PFSK-1 (cell line): ENCODE measurements around the gene DLD.

GRCh38 chr7:106178749-106179159 lies 66.6 kb upstream of the SYPL1 start:
- RRBS, result no CpG with 5 or more reads among the region's 2 CpGs

- RRBS, result no CpG with 5 or more reads among the region's 8 CpGs
Observed at GRCh38 chr7:106259668-106259928, 25.2 kb downstream of the NAMPT start.

- RRBS, result no CpG with 5 or more reads among the region's 8 CpGs
Observed at GRCh38 chr7:106424628-106425891, 140.3 kb upstream of the NAMPT start.

DNA sequence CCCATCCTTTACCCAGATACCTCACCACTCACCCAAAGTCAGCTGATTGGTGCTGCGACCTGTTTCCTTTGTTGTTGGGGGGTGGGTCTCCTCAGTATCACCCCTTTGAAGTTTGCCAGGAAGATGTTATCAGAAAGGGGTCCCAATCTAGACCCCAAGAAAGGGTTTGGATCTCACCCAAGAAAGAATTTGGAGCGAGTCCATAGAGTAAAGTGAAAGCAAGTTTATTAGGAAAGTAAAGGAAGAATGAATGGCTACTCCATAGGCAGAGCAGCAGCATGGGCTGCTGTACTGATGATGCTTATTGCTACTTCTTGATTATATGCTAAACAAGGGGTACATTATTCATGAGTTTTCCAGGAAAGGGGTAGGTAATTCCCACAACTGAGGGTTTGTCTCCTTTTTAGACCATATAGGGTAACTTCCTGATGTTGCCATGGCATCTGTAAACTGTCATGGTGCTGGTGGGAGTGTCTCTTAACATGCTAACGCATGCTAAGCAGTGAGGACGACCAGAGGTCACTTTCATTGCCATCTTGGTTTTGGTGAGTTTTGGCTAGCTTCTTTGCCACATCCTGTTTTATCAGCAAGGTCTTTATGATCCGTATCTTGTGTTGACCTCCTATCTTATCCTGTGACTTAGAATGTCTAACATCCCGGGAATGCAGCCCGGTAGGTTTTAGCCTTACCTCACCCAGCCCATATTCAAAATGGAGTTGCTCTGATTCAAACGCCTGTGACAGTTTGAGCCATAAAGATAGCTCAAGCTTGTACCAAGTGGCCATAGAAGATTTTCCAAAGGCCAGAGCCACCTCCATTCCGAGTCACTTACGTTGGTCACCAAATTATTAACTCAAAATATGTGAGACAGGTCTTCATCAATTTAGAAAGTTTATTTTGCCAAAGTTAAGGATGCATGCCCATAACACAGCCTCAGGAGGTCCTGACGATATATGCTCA lies 175.9 kb upstream of the NAMPT start:
- RRBS, result no CpG with 5 or more reads among the region's 11 CpGs

DNA sequence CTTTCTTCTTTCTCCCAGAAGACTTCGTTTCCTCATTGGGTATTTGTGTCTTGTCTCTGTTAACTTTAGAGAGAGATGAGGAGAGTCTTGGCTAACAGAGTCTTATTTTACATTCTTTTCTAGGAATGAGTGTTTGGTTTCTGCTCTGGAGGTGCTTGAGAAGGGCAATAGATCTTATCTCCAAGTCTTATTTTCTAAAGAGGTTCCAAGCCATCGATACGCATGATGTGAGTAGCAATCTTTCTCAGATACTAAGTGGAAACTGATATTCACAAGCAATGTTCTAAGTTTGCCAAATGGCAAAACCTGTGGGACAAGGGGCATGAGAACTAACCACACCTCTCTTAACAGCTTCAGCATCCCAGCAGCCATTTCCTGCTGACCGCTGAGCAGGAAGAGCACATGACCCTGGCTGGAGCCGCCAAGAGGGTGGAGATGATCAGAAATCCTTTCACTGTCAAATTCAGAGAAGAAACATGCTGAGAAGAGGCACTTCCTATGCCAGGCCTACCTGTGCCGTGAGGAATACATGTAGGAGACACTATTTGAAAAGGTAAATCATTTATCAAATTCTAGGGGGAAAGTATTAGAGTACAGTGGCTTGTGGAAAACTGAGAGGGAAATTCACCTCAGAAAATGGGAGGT lies 35.2 kb downstream of the CCDC71L start:
- RRBS, result no CpG with 5 or more reads among the region's 6 CpGs

GRCh38 chr7:106867423-106867748 lies 2.3 kb downstream of the PIK3CG start:
- RRBS, result no CpG with 5 or more reads among the region's 19 CpGs

DNA sequence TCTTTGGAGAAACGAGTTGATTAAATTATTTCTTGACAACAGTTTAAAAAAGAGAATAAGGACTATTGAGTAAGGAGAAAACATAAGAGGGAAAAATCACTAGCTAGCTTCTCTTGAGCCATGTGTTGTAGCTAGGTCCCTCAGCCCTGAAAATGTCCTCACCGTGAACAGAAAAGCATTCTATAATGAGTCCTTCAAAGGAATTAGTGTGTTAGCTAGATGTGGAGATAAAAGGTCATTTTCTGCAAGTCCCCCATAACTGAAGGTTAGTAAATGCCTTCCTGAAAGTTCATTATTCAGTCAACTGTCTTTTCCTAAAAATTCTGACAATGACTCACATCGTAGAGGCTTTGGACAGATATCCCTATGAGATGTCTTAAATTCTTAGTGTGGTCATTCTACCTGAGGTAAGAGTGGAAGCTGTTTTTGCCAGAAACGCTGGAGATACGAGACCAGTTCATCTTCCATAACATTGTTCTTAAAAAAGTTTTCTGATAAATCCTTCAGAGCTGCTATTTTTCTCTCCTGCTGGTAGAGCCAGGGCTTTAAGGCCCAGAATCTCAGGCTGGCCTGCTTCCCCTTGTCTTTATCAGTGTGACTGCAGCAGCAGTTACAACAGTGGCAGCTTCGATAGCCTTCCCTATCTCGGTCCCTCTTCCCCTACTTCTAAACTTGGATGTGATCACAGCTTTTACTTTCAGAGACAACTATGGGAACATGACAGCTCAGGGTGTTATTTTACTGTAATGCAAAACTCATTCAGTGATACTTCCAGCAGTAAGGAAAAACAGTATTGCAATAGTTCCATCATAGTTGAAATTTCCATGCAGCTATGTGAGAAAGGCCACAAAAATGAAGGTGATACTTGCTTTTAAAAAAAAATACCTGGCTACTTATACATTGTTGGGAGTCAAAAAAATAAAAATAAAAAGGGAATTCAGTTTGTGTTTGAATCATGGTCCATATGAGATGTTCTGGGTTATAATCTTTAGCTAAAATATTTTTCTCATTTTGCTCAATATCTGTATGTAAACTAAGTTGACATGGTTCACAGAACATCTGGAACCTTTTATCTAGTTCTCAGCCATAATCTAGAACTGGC lies 37.2 kb upstream of the PRKAR2B start:
- RRBS, result no CpG with 5 or more reads among the region's 7 CpGs

- RRBS, result no CpG with 5 or more reads among the region's 11 CpGs
Observed at GRCh38 chr7:107156921-107157604, 11.7 kb upstream of the HBP1 start.

- RRBS, result under 1% methylated on average over 5 of the region's 13 CpGs
Observed at GRCh38 chr7:107579633-107579934, 462 bp upstream of the BCAP29 start.

- RRBS, result under 1% methylated on average over 16 of the region's 62 CpGs
Observed at GRCh38 chr7:107890763-107891959, at the start of gene DLD. Gene DLD (plus strand): TSS chr7:107891183.

DNA sequence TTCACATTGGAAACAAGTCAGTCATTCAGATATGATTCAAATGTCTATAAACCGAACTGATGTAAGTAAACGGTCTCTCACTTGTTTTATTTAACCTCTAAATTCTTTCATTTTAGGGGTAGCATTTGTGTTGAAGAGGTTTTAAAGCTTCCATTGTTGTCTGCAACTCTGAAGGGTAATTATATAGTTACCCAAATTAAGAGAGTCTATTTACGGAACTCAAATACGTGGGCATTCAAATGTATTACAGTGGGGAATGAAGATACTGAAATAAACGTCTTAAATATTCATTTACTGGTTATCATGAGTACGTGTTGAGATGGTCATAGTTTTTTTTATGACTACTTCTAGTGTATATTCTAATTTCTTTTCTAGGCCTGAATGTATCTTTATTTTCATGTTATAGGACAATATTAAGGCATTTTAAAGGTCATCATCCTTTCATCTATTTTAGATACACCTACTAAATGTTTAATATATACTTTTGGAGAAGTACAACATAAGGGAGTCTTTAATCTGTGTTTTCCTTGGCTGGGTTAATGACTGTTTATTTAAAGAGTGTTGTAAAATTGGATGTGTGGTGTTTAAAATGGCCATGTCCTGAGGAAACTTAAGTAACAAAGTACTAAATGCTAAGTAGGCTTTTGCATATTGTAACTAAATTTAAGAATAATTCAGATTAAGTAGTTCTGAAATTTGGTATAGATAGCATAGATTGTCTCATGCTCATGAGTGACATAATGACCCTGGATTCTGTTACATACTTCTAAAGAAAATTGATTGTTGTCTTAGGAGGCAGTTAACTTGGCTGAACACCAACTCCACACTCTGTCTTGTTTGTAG lies 28.9 kb downstream of the DLD start:
- RRBS, result no CpG with 5 or more reads among the region's 6 CpGs

DNA sequence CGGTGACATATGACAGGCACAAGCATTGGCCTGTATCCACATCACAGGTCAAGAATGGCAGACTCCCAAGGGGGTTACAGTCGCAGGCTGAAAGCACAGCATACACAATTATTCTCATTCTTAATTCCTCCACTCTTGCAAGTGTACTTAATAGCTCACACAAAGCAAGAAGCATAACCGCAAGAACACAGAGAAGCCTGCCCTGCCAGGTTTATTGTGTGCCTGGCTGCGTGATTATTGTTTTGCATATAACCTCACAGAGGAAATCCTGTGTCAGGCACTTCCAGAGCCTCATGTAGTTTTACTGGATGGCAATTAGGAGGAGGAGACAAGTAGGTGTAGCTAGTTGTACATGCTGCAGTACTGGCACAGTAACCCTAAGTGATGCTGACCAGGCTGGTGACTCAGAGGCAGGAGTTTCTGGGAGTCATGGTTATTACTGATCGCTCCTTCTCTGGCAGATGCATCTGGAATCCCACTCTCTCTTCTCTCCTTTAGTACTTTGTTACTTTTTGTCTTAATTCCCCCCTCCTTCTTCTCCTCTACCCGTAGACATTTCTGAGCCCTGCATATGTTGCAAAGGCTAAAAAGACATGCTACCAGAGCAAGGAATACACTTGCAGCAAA lies 34.8 kb downstream of the LAMB4 start:
- RRBS, result no CpG with 5 or more reads among the region's 6 CpGs

DNA sequence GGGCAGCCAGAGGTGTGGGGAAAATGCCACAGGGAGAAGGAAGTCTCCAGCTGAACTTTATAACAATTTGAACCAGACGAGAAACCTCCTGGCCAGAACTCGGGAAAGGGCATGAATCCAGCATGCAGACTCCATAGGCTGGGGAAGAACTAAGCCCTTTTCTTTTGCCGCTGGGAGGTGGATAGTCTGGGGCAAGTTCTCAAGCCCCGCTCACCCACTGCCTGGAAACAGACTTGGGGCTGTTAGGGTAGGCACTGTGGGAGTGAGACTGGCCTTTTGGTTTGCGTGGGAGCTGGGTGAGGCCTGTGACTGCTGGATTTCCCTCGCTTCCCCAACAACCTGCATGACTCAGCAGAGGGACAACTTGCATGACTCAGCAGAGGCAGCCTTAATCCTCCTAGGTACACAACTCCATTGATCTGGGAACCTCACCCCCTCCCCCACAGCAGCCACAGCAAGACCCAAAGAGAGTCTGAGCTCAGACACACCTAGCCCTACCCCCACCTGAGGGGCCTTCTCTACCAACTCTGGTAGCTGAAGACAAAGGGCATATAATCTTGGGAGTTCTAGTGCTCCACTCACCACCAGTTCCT lies 81.2 kb upstream of the LAMB4 start:
- RRBS, result no CpG with 5 or more reads among the region's 6 CpGs

DNA sequence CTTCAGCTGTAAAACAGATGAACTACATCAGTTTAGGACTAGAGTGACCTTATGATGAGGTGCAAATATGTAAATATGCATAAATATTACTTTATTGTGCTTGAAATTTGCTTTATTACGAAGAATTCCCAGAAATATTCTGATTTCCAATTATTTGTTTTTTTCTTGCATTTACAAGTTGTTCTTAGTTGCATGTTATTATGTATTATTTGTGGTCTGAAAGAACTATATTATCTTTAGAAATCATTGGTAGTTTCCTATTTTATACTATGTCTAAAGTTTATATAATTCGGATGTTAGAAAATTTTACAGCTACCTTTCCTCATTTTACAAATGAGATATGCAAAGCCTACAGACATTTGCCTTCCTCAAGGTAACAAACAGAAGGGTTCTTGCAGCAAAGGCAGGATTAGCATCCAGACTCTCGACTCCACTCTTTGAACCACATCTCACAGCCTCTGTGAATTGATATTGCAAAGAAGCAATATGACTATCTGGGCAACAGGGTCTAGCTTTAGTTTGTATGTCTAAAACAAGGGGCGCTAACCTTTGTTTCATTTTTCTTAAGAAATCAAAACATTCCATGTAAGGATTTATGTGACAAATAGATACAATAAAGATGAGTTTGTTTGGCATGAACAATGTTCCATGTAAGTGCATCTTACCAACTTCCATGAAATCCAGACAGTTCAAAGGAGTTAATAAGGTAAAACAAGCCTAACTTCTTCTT lies 14.4 kb upstream of the NRCAM start:
- RRBS, result no CpG with 5 or more reads among the region's 4 CpGs

- RRBS, result no CpG with 5 or more reads among the region's 15 CpGs
Observed at GRCh38 chr7:108514067-108515199, 11.5 kb downstream of the PNPLA8 start.

- RRBS, result no CpG with 5 or more reads among the region's 10 CpGs
Observed at GRCh38 chr7:108526606-108526836, 586 bp upstream of the PNPLA8 start.

GRCh38 chr7:108571132-108571331 lies 1.4 kb downstream of the DNAJB9 start:
- RRBS, result no CpG with 5 or more reads among the region's 2 CpGs

DNA sequence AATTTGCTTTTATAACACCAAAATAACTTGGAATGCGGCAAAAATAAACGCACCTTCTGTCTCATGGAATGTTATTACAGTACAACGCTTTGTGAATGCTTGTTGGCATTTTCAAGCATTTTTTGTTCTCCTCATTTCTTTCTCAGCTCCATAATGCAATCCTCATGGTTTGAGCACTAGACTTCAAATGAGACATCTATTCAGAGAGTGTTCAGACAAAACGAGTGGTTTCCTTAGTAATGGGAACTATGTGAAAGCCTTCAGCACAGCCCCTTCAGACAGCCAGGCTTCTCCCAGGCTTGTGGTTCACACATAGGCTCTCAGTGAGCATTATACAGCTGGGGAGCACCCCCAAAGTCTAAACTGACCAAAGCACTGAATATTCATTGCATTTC lies 8.6 kb upstream of the LRRN3 start:
- RRBS, result no CpG with 5 or more reads among the region's 4 CpGs

DNA sequence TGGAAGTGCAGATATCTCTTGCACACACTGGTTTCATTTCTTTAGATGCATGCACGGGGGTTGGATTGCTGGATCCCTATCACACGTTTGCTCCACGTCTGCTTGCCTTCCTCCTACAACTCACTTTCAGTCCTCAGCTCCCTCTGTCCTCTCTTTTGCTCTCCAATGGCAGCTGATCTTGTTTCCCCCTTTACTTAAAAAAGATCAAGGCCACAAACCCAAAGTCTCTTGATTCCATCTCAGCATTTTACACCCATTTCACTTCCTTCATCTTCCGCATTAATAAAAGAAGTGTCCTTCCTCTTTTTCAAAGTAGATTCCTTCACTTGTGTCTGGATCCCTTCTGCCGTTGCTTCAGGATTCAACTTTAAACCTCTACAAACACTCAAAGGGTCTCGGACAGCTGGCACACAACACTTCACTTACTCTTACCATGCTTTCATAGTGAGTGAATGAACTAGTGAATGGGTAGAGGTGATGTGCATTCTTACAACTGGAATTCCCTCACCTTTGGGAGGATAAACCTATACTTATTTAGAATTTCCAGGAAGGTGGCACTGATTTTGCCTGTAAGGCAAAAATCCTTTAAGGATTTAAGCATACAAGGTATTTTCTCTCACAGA lies 245.1 kb downstream of the DOCK4 start:
- RRBS, result no CpG with 5 or more reads among the region's 6 CpGs

GRCh38 chr7:112089116-112090288 lies 116.7 kb downstream of the DOCK4 start:
- RRBS, result no CpG with 5 or more reads among the region's 4 CpGs